Spinal cord (tissue), 3 donors: ENCODE measurements around a stretch of chr2.

GRCh38 chr2:120740782-120741238 is 5.1 kb downstream of the GLI2 start:
- PRO-cap, result no peak
- RAMPAGE, long total RNA, result no peak

- PRO-cap, result no peak
- RAMPAGE, long total RNA, result no peak
These were observed 66.5 kb downstream of the GLI2 start for GRCh38 chr2:120802117-120802575.

DNA sequence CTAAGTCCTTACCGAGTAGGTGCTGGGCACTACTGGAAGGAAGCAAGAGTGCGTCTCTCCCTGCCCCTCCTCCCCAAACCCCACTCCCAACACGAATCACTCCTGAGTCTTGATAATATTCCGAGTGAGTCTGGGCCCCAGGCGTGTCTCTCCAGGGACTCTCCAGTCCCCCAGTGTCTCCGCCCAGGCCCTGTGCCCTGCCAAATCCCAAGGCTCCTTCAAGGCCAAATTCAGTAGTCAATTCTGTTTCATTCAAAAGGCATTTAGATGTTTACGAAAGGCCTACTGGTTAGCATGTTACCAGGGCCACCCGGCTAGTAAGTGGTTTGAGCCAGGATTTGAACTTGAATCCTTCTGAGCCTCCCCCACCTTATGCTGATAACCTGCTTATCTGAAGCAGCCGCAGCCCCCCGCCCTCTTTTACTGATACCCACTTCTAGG is 82.9 kb downstream of the GLI2 start:
- PRO-cap, result no peak
- RAMPAGE, long total RNA, result no peak

DNA sequence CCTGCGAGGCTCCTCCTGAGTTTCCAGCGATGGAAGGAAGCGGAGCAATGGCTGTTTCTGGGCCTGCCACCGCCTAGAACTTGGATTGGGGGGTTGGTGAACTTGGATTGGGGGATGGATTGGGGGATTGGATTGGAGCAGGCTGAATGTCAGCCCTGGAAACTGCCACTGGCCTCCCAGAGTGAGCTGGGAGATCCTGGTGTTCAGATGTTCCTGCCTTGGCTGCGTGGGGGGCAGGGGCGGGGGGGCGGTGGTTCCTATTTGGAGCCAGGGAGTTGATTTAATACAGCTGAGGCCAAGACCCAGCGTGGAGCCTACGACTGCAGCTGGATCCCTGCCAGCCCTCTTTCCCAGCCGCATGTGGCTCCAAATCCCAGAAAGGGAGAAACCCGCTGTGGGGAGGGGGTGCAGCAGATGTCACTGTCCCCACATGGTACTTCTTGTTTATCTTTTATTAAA is 111.9 kb downstream of the GLI2 start:
- PRO-cap, result no peak
- RAMPAGE, long total RNA, result no peak

- PRO-cap, result no peak
- RAMPAGE, long total RNA, result no peak
These were observed 266.4 kb downstream of the TFCP2L1 start for GRCh38 chr2:121018506-121019137.

DNA sequence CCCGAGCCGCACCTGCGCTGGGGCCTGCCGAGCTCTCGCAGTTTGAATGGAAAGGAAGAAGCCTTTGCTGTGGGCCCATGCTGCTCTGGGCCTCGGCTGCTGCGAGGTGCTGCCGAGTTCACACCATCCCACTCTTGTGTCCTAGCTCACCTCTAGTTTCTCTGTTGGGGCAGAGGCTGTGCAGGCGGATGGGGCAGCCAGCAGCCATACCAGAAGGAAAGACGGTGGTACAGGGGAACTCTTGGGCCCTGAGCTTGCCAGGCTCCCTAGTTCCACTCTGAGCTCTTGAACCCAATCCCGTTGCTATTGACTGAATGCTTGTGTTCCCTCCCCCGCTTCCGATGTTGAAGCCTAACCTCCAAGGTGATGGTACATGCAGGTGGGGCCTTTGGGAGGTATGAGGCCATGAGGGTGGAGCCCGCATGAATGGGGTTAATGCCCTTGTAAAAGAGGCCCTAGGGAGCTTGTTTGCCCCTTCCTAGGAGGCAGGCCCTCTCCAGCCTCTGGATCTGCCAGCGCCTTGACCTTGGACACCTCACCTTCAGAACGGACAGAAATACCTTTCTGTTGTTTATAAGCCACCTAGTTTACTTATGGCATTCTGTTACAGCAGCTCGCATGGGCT is 71.8 kb downstream of the TFCP2L1 start:
- PRO-cap, result no peak
- RAMPAGE, long total RNA, result no peak

GRCh38 chr2:121346838-121347578 is 62.0 kb upstream of the TFCP2L1 start:
- PRO-cap, result no peak
- RAMPAGE, long total RNA, result no peak

GRCh38 chr2:121425112-121425663 is 140.2 kb upstream of the TFCP2L1 start:
- PRO-cap, result no peak
- RAMPAGE, long total RNA, result no peak

DNA sequence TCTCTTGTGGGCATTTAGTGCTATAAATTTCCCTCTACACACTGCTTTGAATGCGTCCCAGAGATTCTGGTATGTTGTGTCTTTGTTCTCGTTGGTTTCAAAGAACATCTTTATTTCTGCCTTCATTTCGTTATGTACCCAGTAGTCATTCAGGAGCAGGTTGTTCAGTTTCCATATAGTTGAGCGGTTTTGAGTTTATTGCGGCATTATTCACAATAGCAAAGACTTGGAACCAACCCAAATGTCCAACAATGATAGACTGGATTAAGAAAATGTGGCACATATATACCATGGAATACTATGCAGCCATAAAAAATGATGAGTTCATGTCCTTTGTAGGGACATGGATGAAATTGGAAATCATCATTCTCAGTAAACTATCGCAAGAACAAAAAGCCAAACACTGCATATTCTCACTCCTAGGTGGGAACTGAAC is 154.5 kb upstream of the TFCP2L1 start:
- PRO-cap, result no peak
- RAMPAGE, long total RNA, result no peak

DNA sequence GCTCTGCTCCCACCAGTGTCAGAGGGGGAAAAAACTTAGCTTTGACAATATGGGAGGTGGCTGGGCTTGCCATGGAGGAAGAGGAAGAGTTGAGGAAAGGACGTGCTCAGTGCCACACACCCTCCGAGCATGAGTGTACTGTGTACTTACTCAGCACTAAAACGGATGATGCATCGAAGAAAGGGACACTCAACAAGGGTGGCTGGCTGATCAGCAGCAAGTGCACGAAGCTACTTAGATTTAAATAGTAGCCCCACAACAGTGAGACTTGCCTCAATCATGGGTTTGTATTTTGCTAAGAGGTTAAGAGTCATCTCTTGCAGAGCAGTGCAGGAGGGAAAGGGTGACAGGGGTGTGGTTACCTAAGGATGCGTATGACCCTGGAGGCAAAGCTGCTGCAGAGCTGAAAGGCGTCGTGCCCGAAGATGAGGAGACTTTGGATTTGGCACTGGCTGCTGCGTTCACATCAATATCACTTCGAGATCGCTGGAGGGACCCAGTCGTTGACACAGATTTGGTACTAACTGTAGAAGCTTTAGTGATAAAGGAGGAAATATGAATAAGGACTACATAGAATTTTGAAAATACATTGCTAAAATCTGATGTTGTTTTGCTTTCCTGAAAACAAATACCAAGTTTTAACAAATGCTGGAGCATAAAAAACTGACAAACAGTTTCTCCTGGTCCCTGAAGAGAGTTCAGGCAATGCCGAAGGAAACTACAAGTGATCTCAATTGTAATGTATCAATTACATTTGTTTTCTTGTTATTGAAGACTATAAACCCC is 162.2 kb upstream of the TFCP2L1 start:
- PRO-cap, result no peak
- RAMPAGE, long total RNA, result no peak

- PRO-cap, result no peak
- RAMPAGE, long total RNA, result no peak
These were observed 179.5 kb downstream of the CLASP1 start for GRCh38 chr2:121469590-121470376.

GRCh38 chr2:121768193-121768680 is 12.8 kb downstream of the TSN start:
- PRO-cap, result no peak
- RAMPAGE, long total RNA, result no peak

DNA sequence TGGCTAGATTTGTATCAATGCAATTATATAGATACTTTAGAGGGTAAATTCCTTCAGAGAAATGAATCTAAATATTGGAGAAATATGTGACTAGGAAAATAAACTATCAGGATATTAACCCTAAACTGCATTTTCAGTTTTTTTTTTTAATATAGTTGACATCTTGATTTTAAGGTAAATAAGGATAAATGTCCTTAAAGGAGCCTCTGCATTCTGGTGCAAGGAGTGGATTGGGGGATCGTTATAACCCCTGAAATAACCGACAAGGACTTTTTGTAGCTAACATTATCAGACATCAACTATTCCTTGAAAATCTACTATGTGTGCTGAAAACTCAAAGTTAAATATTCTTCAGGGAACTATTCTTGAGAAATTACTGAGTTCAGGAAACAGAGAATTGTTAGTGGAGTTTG is 4.0 kb upstream of the CNTNAP5 start:
- PRO-cap, result no peak
- RAMPAGE, long total RNA, result no peak

DNA sequence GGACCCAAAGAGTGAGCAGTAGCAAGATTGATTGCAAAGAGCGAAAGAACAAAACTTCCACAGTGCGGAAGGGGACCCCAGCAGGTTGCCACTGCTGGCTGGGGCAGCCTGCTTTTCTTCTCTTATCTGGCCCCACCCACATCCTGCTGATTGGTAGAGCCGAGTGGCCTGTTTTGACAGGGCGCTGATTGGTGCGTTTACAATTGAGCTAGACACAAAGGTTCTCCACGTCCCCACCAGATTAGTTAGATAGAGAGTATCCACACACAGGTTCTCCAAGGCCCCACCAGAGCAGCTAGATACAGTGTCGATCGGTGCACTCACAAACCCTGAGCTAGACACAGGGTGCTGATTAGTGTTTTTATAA is 961.8 kb downstream of the CNTNAP5 start:
- PRO-cap, result no peak
- RAMPAGE, long total RNA, result no peak

DNA sequence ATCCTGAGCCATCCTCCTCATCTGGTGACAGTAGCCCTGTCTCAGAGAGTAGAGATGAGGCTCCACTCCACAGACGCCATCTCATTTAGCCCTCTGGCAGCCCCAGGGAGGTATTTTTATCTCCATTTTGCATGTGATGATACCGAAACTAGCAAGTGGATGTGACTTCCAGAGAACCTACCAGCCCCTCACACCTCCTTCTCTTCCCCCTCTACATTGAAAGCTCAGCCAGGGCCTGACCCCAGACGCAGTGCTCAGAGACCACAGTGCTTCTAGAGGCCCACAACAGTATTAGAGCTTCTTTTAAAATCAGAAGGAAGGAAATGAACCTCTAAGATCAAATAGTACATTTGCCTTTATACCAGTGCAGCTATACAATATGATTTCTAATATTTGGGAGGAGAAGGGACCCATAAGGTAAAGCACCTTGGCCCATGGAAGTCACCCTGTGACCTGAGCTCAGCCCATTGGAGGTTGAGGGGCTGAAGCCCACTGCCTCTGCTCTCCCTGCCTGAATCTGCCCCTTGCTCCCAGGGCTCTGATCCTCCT is 8.4 kb downstream of the GYPC start:
- PRO-cap, result no peak
- RAMPAGE, long total RNA, result no peak

- PRO-cap, result no peak
- RAMPAGE, long total RNA, result no peak
These were observed 120.9 kb downstream of the GYPC start for GRCh38 chr2:126776473-126777553.

DNA sequence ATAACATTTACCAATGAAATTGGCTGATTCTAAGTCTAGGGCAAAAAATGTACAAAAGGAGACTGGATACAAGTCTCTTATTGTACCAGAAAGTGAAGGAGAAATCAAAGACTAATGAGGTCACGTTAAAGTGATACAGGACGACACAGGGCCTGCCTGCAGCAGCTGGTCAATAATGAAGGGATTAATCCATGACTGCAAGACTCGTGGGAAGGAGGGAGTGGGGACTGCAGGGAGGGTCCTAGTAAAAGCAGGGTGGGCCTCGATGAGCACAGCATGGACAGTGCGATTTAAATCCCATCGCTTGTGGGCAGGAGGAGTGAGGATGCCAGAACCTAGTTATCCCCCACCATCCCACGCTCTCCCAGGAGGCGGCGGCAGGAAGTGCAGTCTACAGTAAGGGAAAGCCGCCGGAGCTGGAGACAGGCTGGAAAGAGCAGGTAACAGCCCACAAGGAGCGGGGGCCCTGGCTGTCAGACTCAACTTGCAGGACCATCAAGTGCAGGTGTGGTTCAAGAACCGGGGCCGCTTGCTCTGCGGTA is 82.4 kb downstream of the BIN1 start:
- PRO-cap, result no peak
- RAMPAGE, long total RNA, result no peak

DNA sequence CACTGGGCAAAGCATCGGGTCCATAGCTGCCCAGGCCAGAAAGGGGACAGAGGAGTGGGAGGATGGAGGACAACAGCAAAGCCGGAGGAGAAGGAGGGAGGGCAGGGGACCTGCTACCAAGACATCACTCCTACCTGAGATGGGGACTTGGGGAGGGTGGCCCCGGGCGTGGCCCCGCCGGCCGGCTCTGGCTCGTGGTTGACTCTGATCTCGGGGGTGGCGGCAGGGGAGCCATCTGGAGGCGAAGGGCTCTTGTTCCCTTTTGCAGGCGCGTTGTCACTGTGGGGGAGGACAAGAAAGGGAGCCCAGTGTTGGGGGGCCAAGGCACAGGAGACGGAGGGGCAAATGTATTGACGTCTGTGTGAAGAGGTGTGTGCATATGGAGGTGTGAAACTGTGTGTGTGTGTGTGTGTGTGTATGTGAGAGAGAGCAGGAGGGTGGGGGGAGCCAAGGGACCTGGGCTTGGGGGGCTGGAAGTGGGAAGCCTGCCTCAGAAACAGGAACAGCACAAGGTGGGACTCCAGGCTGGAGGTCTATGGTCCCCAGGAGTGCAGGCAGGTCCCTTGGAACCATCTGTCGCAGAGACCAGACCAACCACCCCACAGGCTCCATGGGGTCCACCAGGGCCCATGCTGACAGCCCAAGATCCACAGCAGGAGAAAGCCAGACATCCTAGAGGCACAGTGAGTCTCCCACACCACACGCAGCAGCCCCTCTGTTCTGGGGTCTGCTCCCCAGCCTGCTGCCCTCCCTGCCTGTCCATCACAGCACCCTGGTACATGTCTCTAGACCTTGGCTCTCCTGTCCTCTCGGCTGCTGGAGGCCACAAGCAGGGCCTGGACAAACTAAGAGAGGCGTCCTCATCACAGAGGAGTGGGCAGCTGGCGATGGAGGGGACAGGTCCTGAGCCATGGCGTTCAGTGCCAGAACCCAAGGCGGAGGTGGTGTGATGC is 47.8 kb downstream of the BIN1 start:
- PRO-cap, result no peak
- RAMPAGE, long total RNA, result no peak

- PRO-cap, result no peak
- RAMPAGE, long total RNA, result no peak
These were observed 30.1 kb downstream of the BIN1 start for GRCh38 chr2:127076496-127077612.

- PRO-cap, result no peak
- RAMPAGE, long total RNA, result no peak
These were observed 45.2 kb downstream of the CYP27C1 start for GRCh38 chr2:127174928-127175349.